Peritoneum (tissue), 1 donor: ENCODE measurements around the genes DPPA3, CLEC4C and SLC2A14.

DNA sequence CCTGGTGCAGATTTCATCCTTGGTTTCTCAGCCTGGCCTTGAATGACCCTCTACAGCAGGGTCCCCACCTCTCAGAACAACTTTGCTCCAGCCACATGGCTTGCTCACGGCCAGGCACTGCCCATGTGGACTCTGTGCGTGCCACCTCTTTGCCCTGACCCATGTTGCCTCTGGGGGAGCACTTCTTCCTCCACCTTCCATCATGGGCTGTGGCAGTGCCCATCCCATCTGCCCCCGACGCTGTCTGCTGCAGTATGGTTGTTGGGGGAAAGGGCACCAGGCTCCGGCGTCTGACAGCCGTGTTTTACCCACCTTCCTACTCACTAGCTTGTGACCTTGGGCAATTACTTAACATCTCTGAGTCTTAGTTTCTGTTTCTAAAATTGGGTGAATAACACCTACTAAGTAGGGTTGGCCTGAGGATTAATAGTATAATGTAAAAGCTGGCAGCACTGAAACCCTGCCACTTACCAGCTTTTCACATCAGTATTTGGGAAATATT lies 1.9 kb upstream of the PTPN6 start:
- PRO-cap = no peak

DNA sequence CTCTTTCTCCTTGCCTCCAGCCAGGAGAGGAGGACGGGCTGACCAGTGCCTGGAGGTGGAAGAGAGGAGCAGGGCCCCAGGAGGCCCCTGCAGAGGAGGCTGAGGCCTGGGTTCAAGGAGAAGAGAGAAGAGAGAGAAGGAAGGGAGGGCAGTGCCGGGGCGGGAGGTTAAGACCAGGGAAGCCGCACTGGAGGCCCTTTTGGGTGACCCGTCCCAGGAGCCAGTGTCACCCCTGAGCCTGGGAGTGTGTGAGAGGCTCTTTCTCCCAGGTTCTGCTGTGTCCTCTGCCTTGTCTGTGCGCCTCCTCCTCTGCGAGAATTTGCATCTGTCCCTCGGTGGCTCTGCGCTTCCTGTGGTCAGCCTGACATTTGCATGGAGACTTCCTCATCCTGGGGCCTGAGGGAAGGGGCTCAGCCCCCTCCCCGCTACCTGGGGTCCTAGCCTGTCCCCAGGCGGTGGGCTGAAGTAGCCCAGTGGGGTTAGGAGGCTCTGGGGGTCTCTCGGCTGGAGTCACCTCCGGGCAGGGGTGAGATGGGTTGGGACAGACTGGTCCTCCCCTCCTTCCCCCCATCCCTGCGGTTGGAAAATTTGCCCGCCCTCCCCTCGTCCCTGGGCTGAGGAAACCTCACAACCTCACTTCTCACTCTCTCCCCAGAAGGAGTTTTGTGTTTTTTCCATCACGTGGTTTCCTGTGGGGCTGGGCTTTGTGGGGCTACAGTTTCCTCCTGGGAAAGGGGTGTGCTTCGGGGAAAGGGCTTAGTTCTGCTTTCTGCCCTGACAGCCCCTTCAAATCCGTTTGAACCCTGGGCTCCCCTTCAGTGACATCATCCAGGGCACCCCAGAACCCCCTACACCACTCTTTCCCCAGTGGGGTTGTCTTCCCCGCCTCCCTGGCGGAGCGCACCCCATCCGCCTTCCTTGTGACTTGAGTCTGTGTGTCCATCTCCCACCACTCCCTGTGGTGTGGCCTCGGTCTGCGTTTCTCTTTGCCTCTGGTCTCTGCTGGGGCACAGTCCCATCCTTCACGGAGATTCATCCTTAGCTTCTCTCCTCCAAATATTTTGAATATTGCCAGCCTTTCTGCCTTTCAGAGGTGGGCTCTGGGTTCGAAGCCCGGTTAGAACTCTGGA lies 2.5 kb downstream of the PTPN6 start:
- PRO-cap = no peak

DNA sequence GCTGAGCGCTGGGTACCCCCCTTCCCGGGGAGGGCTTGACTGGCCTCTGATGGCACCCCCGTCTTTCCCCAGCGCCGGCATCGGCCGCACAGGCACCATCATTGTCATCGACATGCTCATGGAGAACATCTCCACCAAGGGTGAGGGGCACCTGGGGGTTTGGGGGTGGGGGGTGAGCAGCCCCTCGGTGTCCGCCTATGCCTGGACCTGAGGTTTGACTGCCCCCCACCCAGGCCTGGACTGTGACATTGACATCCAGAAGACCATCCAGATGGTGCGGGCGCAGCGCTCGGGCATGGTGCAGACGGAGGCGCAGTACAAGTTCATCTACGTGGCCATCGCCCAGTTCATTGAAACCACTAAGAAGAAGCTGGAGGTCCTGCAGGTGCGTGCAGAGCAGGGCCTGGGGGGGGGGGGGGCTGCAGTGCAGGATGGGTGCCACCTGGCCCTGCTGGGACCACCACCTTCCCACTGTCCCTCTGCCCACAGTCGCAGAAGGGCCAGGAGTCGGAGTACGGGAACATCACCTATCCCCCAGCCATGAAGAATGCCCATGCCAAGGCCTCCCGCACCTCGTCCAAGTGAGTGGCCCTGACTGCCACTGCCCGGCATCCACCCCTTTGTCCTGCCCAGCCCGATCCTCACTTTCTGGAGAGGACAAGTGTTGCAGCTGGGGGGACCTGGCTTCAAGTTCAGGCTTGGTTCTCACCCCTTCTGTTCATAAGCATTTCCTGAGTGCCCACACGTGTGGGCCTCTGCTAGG lies 8.9 kb downstream of the PTPN6 start:
- PRO-cap = no peak

GRCh38 chr12:6960618-6961055 lies 9.5 kb downstream of the PTPN6 start:
- PRO-cap = no peak

GRCh38 chr12:6961056-6961796 lies 9.2 kb downstream of the PHB2 start:
- PRO-cap = no peak

- PRO-cap = no peak
Measured at GRCh38 chr12:6962532-6963441, 7.7 kb downstream of the PHB2 start.

GRCh38 chr12:6964013-6964575 lies 6.4 kb downstream of the PHB2 start:
- PRO-cap = no peak

GRCh38 chr12:6988028-6988771 lies 17.5 kb downstream of the EMG1 start:
- PRO-cap = no peak

DNA sequence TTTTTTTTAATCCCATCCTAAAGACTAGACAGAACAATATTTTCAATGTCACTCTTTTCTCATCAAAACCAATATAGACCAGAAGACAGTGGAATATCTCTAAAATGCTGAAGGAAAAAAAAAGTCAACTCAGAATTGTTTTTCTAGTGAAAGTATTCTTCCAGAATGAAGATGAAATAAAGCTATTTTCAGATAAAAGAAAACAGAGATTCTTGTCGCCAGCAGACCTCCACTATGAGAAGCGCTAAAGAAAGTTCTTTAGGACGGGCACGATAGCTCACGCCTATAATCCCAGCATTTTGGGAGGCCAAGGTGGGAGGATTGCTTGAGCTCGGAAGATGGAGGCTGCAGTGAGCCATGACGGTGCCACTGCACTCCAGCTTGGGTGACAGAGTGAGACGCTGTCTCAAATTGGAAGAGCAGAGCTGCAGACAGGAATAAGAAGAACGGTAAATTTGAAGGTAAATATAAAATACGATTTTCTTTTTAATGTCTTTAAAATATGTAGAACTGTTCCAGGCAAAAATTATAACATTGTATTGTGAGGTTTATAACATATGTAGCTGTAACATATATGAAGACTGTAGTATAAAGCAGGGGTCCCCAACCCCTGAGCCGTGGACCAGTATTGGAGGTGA lies 2.3 kb upstream of the C1RL start:
- PRO-cap = no peak

DNA sequence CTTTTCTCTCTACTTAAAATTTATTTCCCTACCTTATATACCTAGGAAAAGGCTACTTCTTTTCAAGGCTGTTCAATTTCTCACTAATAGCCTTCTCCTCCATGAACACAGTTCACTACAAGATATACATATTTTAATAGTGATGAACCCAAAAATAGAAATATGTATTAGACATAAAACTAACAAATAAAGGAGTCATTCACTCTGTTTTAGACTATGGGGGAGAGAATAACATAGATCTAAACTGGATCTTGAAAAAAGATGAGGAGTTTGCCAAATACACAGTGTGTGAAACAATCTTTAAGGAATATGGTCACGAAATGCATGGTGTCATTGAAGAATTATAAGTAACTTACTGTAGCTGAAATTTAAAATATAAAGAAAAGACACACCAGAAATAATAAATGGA lies 13.6 kb downstream of the CD163 start:
- PRO-cap = no peak

GRCh38 chr12:7496482-7497608 lies 6.7 kb downstream of the CD163 start:
- PRO-cap = no peak

DNA sequence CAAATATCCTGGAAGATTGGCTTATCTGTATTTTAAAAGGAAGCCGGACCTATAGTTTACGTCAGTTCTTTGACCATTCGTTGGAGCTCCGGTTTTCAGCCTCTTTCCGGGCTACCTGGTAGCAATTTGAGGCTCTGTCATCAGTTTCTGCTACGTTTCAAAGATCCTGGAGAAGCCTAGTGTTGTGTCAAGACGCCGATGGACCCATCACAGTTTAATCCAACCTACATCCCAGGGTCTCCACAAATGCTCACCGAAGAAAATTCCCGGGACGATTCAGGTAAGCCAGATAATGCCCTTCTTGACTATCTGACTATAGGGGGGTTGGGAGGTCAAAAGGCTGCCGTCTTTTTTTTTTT lies at the start of gene DPPA3:
Gene DPPA3 (plus strand): TSS at position 61 of the 359 bp plus-strand sequence.
- PRO-cap = no peak

DNA sequence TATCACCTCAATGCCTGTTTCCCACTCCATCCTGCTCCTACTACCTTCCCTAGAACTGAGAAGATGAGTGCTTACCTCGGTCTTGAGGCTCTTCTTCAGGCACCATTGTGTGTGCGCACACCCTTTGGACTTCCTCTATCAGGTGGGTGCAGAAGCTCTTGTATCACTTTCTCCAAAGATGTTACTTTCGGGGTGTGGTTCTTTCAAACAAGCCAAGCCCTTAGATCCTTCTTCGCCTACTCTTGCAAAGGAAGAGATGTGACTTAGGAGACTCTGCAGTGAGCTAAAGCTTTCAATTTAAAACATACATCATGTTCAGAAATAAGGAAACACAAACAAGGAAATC lies at the start of gene CLEC4C:
Gene CLEC4C (minus strand): TSS at position 133 of the 346 bp plus-strand sequence.
- PRO-cap = no peak

GRCh38 chr12:7872479-7873451 lies at the start of gene SLC2A14:
Gene SLC2A14 (minus strand): TSS chr12:7872915.
- PRO-cap = no peak

- PRO-cap = no peak
Measured at GRCh38 chr12:8221328-8221499, 6.2 kb downstream of the FAM90A1 start.

- PRO-cap = no peak
Measured at GRCh38 chr12:8221500-8221962, 5.9 kb downstream of the FAM90A1 start.

- PRO-cap = no peak
Measured at GRCh38 chr12:8243488-8244260, 16.3 kb upstream of the FAM90A1 start.

DNA sequence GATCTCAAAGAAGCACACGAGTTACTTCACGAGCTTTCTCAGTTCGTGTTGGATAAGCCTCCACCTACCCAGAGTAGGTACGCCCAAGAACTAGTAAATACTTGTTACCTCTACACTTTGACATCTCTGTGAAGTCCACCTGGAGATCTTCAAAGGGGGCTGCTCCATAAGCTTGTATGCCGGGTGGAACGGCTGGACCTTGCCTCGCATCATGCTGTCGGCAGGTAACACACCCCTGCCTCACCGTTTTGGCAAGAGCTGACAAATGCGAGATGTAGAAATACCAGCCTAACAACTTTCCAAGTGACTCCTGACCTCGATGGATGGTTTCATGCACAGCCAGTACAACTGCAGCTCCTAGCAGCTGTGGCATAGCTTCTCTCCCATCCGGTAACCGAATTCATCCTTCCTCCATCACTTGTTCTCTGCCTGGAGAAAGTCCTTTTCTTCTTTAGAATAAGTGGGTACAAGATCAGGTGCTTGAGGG lies 58.2 kb upstream of the FAM90A1 start:
- PRO-cap = no peak

DNA sequence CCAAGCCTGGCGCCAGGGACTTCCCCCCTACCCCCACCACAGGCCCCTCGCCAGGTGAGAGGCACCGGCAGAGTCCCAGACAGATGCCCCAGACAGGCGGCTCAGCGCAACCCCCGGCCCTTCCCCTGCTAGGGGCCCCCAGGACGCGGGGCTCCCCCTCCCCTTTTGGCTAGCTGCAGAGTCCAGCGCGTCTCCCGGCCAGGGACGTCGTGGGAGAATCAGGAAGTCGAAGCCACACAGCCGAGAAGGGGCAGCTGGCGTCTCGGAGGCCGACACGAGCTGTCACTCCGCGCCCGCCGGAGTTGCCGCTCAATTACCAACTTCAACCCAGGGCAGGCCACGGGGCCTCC lies 65.9 kb upstream of the CLEC6A start:
- PRO-cap = no peak

GRCh38 chr12:8611103-8611591 lies 1.5 kb downstream of the AICDA start:
- PRO-cap = no peak